Body of pancreas (tissue), 2 donors: ENCODE data around the genes COQ10B, MOB4 and PLCL1.

DNA sequence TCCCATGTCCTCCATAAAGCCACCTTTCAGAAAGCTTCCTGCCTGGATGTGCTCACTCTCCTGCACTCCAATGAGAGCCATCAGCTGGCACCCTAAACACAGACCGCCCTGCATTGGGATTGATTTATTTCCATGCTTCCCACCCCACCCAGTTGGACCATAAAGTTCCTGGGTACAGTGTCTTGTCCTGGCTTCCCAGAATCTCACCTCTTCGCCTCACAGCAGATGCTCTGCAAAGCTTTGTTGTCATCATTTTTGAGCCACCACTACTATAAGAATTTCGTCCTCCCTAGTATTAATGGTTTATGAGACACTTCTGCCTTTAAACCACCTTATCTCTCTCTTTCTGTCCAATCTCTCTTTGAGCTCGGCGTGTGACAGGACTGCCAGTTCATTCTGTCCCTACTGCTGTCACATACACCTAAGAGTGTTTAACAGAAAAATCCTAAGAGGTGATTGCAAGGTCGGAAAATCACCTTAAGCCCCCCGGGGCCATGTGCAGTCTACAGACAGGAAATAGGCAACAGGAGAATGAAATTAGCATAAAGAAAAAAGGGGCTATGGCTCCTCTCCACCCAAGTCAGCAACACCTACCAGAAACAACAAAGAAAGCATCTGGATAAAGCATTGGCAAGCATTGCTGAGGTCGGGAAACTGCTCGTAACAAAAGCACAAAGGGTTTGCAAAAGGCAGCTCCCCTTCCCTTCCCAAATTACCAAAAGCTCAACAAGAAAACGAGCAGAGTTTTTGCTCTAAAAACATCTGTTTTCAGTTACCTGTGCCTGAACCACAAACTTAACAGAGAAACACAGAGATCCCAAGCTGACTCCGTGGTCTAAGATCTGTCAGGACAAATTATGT, 30.6 kb downstream of the ANKRD44 start:
- PRO-cap = no peak
- RAMPAGE, long total RNA, 2 experiments = no peak in any of the 2 experiments

- PRO-cap = unidirectional peak, minus-strand start at chr2:197452963; bidirectional peak, plus-strand start at chr2:197453032, minus-strand start at chr2:197452963; bidirectional peak, plus-strand start at chr2:197453518, minus-strand start at chr2:197453266
- RAMPAGE, long total RNA, 2 experiments = no peak in any of the 2 experiments
Observed at GRCh38 chr2:197452714-197453339, 525 bp upstream of the COQ10B start.

- PRO-cap = bidirectional peak, plus-strand start at chr2:197453518, minus-strand start at chr2:197453266; unidirectional peak, plus-strand start at chr2:197453733; bidirectional peak, plus-strand start at chr2:197454005, minus-strand start at chr2:197453873; bidirectional peak, plus-strand start at chr2:197454269, minus-strand start at chr2:197454191
- RAMPAGE, long total RNA, 2 experiments = start-site peak on the plus strand in 2 of 2 experiments, at chr2:197453503-197453554 at its widest, 254 to 325 reads per replicate
Observed at GRCh38 chr2:197453340-197454442, at the start of gene COQ10B. Gene COQ10B, plus strand, starts transcription at chr2:197453552.

DNA sequence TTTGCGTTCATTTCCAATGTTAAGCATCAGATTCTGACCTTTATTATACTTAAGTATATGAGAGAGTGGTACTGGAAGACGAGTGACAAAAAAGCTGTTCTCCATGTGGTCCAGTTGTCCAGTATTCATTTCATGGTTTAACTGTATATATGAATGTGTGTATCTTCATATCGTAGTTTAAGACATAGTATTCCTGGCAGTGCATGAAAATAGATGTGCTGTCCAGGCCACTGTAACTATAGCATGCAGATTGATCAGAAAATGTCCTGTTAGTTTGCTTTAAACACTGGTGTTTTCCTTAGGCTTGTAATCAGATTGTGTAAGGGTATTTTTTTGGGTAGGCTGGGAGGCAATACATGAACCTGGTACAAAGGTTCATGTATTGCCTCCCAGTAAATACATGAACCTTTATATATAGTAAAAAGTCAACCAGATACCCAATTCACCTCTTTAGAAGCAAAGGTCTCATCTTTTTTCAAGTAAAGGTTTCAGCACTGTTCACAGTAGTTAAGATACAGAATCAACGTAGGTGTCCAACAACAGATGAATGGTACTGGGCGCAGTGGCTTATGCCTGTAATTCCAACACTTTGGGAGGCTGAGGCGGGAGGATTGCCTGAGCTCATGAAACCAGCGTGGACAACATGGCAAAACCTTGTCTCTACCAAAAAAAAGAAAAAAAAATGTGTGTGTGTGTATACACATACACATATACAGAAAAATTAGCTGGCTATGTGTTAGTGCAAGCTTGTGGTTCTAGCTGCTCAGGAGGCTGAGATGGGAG, 1.6 kb downstream of the COQ10B start:
- PRO-cap = no peak
- RAMPAGE, long total RNA, 2 experiments = no peak in any of the 2 experiments

DNA sequence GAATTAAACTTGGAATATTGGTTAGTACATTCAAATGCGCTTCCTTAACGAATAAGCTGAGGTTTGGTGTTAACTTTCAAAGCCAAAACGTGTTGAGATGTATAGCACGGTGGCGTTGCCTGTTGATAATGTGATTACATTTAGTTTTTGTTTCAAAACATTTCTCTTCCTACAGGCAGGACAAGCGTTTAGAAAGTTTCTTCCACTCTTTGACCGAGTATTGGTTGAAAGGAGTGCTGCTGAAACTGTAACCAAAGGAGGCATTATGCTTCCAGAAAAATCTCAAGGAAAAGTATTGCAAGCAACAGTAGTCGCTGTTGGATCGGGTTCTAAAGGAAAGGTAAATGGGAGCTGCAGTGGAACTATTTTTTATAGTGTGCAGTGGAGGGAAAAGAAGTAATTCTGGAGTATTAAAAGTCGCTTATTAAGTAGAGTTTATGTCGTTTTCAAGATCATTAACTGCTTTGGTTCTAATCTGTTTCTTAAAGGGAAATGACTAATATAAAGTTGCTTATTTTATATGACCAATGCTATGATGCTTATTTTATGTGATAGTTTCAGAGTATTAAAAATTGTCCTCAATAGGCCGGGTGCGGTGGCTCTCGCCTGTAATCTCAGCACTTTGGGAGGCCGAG, 837 bp downstream of the HSPE1 start:
- PRO-cap = no peak
- RAMPAGE, long total RNA, 2 experiments = no peak in any of the 2 experiments

DNA sequence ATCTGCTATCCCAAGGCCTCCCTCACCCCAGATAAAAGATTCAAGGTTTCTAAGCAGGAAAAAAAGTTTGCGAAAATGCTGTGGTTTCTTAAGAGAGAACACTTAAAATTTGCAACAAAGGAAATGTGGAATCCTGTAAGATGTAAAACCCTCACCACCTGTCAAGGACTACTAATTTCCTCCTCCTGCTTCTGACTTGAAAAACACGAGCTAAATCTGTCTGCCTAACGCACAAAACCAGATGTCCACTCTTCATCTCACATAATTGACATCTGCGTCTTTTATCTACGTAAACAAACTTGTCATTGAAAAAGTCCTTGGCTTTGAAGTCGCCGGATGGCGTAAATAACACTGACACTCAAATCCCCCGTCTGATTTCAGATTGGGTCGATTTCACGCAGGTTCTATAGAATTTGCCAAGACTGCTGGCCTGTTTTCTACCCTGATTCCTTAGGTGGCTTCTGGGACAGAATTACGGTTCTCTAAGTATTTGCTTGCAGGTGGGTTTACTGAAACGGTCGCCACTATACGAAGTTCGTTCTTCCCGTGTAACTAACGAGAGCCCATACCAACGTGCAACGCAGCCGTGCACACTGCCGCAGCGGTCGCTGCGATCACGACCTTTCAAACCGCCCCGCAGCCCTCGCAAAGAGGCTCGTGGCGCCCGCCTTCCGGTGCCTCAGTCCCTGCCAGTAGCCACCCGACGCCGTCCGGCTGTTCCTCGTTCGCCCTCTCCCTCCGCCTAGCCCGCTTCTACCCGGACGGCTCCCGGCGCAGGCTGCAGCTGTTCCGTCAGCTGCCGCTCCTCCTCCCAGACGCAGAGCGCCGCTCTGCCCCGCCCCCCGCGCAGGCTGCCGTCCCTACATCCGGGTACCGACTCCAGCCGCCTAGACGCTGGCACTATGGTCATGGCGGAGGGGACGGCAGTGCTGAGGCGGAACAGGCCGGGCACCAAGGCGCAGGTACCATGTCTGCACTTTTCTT, at the start of gene MOB4:
Gene MOB4, plus strand, starts transcription at position 882 of the 984 bp plus-strand sequence.
- PRO-cap = bidirectional peak, plus-strand start at position 926 of the sequence, minus-strand start at position 726 of the sequence
- RAMPAGE, long total RNA, 2 experiments = start-site peak on the plus strand in 2 of 2 experiments, centred at positions 886 to 893 of the sequence, 67 to 130 reads per replicate

GRCh38 chr2:197516169-197516872, 455 bp downstream of the MOB4 start:
- PRO-cap = no peak
- RAMPAGE, long total RNA, 2 experiments = no peak in any of the 2 experiments

DNA sequence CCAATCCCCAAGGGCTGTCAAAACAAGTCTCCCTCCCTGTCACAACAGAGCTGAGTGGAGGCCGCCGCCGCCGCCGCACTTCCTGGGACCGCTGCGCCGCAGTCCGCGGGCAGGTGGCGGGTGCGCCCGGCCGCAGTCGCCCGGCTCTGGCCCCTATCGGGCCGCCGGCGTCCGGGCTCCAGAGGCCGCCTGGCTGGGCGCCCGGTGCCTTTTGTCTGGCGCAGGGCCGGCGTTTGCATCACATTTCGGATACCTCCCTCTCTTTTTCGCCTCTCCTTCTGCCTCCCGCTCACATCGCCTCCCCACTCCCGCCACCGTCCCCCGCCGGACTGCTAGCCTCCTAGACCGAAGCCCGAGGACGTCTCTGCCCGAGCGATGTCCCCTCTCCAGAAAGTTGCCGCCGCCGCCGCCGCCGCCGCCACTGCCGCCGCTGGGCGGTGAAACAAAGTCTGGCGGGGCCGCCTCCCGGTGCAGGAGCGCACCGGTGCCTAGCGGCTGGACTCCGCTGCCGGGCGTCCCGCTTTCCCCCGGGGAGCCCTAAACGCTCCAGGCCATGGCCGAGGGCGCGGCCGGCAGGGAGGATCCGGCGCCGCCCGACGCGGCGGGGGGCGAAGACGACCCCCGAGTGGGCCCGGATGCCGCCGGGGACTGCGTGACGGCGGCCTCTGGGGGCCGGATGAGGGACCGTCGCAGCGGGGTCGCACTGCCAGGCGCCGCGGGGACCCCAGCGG, at the start of gene PLCL1:
Gene PLCL1, plus strand, starts transcription at position 47 of the 731 bp plus-strand sequence.
- PRO-cap = bidirectional peak, plus-strand start at position 47 of the sequence, minus-strand start at position 84 of the sequence
- RAMPAGE, long total RNA, 2 experiments = no peak in any of the 2 experiments

GRCh38 chr2:197830028-197830747, 25.8 kb downstream of the PLCL1 start:
- PRO-cap = no peak
- RAMPAGE, long total RNA, 2 experiments = no peak in any of the 2 experiments

DNA sequence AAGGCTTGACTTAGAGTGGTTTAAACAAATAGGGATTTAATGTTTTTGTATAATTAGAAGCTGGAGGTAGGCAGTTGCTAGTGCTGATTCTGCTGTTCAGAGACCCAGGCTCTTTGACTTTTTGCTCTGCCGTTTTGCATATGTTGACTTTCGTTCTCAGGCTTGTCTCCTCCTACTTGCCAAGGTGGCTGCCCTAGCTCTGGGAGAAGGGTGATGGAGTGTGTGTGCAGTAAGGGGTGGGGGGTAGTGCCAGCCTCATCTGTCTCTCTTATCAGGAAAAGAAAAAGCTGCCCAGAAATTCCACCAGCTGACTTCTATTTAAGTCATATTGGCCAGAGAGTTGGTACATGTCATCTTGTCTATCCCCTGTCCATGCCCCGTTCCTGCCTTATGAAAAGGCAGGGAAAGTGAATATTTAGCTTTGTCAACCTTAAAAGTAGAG, 89.4 kb downstream of the PLCL1 start:
- PRO-cap = no peak
- RAMPAGE, long total RNA, 2 experiments = no peak in any of the 2 experiments

DNA sequence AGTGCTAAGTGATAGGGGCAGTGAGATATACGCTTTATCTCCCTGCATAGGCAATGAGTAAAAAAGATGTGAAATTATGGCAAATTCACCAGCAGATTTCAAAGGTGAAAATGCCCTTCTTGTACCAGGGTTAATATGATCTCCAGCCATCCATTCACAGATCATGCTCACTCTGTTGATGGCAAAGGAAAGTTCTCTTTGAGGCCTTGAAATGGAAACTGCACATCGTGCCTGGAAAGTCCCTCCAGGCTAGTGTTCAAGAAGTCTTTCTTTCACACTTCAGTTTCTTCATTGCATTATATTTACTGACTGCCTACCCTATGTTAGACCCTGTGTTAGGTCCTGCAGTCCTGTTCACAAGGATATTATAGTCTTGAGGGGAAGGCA, 200.8 kb downstream of the PLCL1 start:
- PRO-cap = no peak
- RAMPAGE, long total RNA, 2 experiments = no peak in any of the 2 experiments

GRCh38 chr2:199368348-199368930, 89.3 kb downstream of the SATB2 start:
- PRO-cap = no peak
- RAMPAGE, long total RNA, 2 experiments = no peak in any of the 2 experiments

GRCh38 chr2:199461710-199462689, 4.3 kb upstream of the SATB2 start:
- PRO-cap = no peak
- RAMPAGE, long total RNA, 2 experiments = no peak in any of the 2 experiments

DNA sequence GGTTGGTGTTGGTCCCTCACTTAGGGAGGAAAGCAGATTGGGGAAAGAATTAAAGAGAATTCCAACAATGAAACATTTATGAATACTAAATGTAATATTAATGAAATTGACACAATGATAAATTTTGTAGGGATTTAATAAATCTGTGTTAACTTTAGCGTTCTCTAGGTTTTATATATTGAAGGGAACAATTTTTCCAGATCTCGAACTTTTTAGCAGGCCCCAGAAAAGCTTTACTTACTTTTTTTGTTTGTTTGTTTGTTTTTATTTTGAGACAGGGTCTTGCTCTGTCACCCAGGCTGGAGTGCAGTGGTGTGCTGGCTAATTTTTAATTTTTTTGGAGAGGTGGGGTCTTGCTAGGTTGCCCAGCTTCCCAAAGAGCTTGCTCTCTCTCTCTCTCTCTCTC, 31.4 kb upstream of the SATB2 start:
- PRO-cap = no peak
- RAMPAGE, long total RNA, 2 experiments = no peak in any of the 2 experiments

- PRO-cap = no peak
- RAMPAGE, long total RNA, 2 experiments = no peak in any of the 2 experiments
Observed at GRCh38 chr2:200363737-200364279, 57.3 kb downstream of the SPATS2L start.

- PRO-cap = no peak
- RAMPAGE, long total RNA, 2 experiments = no peak in any of the 2 experiments
Observed at GRCh38 chr2:200466649-200467495, 43.0 kb downstream of the KCTD18 start.

DNA sequence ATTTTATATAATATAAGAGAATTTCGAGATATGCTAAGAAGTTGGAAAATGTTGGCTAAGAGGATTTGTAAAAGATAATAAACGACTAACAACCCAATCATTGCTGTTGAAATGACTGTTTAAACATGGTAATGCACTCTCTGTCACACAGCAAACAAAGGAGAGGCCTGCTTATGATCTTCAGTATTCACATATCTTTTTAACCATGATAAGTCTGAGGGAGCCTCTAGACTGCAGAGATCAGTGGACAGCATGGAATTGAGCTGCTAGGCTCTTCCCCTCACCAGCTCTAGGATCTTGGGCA, 2.7 kb downstream of the KCTD18 start:
- PRO-cap = no peak
- RAMPAGE, long total RNA, 2 experiments = no peak in any of the 2 experiments

- PRO-cap = no peak
- RAMPAGE, long total RNA, 2 experiments = no peak in any of the 2 experiments
Observed at GRCh38 chr2:200695113-200696135, 109.6 kb downstream of the AOX1 start.

DNA sequence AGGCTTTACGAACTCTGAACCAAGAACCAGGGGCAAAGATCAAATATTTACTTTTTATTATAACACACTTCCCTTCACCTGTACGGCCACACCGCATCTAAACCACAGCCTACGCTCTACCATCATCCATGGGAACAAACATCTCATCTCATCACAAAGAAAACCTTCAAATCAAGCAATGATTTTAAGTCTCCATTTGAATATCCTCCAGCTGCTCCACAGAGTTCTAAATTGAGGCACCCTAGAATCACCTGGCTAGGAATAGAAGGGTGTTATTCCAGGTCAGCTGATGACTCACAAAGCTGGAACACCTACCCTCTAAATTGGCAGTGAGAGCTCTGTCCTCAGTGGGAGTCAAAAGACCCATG, 45.6 kb upstream of the BZW1 start:
- PRO-cap = no peak
- RAMPAGE, long total RNA, 2 experiments = no peak in any of the 2 experiments

DNA sequence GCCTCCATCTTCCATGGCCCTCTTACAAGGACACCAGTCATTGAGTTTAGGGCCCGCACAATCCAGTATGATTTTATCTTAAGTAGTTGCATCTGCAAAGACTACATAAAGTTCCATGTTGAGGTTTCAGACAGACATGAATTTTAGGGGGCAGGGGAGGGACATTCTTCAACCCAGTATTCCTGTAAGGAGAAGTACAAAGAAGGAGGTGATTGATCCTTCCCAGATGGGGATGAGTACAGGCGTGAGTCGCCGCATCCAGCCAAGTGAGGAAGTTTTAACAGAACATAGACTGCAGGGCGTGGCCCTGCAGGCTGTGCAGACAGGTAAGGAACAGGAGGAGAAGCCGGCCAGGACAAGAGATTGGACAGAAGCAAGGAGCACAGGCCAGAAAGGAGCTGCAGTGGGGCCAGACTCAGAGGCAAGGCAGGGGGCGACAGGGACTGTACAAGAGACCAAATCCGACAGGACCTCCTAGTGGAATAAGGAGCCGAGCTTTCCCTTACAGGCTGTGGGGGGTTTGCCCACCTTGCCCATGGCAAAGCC, 44.3 kb upstream of the BZW1 start:
- PRO-cap = no peak
- RAMPAGE, long total RNA, 2 experiments = no peak in any of the 2 experiments